ENCODE measurements around a stretch of chr1.

- PRO-cap, result no peak
These were observed 4.7 kb downstream of the KTI12 start for GRCh38 chr1:52028883-52029239.

DNA sequence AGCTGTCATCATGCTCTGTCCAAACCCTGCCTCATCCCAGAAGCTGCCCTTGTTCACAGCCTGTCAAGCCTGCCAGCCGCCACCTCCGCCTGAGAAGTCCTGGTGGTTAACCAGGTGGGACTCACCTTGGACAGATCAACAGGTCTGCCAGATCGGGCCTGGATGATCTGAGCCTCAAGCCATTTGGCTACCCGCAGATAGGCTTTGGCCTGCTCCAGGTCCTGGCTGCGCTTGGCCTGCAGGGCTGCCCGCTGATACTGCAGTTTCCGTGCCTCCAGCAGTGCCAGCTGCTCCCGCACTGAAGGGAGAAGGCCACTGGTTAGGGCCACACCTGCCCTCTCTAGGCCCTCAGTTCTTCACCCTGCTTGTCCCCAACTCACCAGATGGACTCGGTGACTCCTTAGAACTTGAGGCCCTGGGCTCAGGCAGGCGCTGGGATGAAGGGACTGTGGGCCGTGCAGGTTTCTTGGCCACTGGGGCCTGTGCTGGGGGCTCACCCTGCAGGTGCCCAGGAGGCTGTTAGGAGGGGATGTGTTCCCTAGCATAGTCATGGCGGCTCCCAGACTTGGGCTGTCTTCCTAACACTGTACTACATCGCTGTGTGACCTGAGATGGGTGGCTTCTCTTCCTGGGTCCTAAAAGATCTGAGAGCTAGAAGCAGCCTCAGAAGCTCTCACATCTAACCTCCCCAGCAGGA is 8.5 kb downstream of the CC2D1B start:
- PRO-cap, result no peak

DNA sequence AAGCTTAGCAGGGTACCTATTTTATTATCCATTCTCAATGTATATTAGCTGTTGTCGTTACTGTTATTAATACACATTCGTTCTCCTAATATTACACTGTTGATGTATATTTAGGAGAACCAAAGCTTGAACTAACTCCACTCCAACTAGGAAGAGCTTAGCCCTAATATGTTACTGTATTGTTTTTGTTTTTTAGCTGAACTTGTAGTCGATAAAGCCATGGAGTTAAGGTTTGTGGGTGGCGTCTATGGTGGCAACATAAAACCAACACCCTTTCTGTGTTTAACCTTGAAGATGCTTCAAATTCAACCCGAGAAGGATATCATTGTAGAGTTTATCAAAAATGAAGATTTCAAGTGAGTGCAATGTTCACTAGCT is 1.1 kb downstream of the PRPF38A start:
- PRO-cap, result no peak

- PRO-cap, result no peak
These were observed 9.2 kb downstream of the PRPF38A start for GRCh38 chr1:52413502-52414129.

- PRO-cap, result no peak
These were observed 1.3 kb downstream of the ZYG11B start for GRCh38 chr1:52727552-52727908.

- PRO-cap, result no peak
These were observed 13.8 kb downstream of the ZYG11B start for GRCh38 chr1:52740142-52740400.

- PRO-cap, result no peak
These were observed 16.8 kb downstream of the ECHDC2 start for GRCh38 chr1:52904652-52905211.

DNA sequence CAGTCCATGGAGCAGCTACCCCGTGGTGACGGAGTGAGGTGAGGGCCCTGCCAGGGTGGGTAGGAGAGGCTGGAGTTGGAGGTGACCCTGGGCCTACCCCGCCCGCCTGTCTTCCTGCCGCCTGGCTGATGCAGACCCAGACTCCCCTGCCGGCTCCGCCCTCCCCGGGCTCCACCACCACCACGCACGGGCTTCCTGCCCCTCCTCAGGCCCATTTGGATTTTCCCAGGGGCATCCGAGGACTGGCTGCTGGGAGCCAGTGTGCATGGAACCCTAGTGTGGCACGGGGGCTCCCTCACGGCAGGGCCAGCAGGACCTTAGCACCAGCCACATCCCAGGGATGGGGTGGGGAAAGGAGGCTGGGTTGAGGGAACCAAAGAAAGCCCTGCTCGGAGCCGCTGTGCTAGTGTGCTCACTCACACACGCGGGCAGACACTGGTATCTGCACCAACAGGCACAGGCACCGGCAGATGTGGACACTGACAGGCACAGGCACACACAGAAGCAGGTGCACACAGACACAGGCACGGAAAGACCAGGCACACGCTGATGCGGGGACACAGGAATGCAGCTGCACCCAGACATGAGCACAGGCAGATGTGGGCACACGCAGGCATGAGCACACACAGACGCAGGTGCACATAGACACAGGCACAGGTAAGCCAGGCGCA is 32.7 kb downstream of the PODN start:
- PRO-cap, result no peak

DNA sequence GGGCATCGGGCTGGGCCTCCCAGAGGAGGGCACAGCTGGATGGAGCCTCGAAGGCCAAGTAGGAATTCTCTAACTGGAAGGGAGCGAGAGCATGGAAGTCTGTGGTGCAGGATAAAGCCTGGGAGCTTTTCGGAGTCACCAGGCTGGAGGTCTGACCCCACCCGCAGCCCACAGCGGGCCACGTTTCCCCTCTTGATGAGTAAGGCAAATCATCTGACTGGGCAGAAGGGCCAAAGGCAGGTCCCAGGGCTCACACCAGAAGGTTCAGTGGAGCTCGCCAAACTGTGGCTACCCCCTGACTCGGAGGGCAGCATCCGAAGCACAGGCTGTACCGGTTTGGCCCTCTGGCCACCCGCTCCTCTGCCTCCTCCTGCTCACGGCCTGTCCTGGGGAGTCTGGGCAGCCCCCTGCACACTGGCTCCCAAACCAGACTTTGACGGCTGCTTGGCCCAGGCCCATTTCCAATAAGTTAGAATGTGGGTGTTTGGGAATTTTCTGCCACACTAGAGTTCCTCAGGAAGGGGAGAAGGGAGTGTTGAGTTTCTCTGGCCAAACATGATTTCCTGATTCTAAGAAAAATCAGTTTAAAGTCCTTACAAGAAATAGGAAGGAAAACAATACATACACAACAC is 18.7 kb downstream of the SLC1A7 start:
- PRO-cap, result no peak

DNA sequence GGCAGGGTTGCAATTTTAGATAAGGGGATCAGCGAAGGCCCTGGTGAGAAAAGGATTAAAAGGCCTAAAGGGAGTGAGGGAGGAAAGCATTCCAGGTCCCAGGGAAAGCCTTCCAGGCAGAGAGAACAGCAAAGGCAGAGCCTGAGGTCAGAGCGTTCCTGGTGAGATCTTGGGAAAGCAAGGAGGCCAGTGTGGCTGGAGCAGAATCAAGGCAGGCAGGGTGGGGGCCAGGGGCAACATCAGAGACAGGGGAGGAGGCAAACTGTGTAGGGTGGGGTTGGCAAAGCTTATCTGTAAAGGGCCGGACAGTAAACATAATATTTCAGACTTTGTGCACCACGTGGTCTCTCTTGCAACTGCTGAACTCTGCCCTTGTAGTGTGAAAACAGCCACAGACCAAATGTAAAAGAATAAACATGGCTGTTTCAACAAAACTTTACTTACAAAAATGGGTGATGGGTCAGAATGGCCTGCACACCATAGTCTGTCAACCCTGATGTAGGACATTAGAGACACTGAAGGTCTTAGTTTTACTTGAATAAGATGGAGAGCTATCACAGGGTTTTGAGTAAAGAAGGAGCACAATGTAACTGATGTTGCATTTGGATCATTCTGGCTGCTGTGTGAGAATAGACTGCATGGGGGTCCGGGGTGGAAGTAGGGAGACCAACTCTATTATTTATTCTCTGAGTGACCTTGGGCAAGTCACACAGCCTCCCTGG is 13.2 kb upstream of the CPT2 start:
- PRO-cap, result no peak

DNA sequence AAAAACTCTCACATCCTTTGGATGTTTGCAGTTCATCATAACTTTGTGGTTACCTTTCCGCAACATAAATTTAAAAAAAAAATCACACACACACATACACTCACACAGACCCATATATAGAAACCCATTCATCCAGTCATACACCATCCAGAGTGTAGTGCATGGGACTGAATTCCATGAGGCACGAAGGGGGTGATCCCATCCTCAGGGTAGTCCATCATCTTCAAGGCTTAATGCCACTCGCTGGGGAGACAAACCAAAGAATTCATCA is 8.4 kb upstream of the MAGOH start:
- PRO-cap, result no peak

DNA sequence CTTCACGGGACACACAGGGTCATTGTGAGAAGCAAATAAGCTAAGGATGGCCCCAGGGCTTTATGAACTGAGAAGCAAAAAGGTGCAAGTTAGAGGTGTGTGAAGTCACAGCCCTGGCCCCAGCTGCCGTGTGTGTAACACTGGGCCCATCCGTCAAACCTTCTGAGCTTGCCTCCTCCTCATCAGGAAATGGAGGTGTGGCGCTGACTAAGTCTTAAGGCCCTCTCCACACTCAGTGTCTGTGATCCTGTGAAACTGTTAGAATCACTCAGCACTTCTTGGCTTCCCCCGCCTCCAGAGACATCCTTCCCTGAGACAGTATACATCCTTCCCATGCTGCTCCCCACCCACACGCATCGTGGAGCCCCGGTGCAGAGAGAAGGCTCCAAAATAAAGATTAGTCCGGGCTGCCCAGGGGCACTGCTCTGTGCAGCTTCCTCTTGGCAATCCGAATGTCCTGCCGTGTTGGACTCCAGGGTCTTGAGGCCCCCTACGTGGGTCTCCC is 33.3 kb downstream of the LRP8 start:
- PRO-cap, result no peak

DNA sequence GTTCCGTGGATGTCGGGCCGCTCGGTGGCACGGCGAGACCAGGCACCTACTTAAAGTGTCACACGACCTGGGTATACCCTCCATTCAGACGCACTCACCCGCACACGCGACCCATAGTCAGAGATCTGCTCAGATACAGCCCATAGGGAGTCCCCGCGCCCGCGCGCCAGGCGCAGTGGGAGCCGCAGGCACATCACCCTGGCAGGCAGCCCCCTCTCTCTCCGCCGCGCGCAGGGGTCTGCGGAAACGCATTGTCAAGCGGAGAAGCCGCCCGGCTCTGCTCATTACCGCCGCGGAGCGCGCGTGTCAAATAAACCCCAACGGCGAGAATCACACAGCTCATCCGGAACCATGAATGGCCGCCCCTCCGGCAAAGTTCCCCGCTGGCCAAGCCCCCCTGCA is 709 bp downstream of the LRP8 start:
- PRO-cap, result no peak

DNA sequence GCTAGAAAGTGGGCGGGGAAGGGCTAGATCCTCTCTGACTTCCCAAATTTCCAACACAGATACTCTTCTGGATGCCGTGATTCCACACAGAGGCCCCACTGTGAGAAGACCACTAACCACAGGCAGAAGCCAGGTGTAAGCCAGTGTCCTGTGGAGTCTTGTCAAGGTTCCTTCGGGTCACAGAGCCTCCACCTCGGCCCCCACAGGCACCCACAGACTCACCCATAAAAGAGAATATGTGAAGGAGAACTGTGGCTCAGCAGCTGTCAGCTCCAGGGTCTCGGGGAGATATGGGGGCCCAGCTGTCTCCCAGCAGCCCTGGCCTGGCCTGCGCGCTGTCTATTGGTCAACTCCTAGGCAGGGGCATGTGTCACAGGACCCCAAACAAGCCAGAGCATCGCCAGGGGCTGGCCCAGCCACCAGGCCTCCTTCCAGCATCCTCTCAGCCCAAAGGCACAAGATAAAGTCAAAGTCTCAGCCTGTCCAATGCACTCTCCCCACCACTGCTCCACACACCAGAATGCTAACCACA is 133.1 kb downstream of the DMRTB1 start:
- PRO-cap, result no peak

DNA sequence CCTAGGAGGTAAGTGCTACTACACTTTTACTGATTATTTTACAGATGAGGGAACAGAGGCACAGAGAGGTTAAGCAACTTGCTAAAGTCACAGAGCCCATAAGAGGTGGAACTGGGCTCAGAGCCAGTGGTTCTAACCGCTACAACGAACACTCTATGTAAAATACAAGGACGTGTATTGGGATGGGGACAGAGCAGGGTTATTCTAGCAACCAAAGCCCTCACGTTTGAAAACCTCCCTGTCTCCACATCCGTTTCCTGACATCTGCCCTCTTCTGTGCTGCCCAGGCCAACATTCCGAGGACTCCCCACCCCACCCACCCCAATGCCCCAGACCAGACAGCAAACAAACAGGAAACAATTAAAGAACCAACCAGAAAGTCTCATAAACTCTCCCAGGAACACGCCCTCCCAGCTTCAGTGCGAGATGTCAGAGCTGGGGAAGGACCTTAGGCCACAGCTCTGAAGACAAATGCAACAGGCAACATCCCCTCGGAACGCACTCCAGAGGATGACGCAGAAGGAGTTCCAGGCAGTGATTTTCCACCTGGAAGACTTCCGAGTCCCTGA is 41.1 kb downstream of the GLIS1 start:
- PRO-cap, result no peak

GRCh38 chr1:53982057-53983303 is 35.5 kb downstream of the LDLRAD1 start:
- PRO-cap, result no peak

DNA sequence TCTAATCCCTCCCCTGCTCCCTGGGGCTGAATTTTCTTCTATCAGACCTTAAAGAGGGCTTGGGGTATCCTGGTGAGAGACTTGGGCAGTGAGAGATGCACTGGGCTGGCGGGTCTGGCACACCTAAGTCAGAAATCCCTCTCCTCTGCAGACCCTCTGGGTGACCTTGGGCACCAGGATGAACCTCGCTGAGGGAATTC is 30.3 kb downstream of the CDCP2 start:
- PRO-cap, result no peak

- PRO-cap, result unidirectional peak, minus-strand start at chr1:54200653
These were observed 504 bp downstream of the MRPL37 start for GRCh38 chr1:54200296-54201046.

- PRO-cap, result no peak
These were observed 39.0 kb downstream of the MRPL37 start for GRCh38 chr1:54238846-54239410.

DNA sequence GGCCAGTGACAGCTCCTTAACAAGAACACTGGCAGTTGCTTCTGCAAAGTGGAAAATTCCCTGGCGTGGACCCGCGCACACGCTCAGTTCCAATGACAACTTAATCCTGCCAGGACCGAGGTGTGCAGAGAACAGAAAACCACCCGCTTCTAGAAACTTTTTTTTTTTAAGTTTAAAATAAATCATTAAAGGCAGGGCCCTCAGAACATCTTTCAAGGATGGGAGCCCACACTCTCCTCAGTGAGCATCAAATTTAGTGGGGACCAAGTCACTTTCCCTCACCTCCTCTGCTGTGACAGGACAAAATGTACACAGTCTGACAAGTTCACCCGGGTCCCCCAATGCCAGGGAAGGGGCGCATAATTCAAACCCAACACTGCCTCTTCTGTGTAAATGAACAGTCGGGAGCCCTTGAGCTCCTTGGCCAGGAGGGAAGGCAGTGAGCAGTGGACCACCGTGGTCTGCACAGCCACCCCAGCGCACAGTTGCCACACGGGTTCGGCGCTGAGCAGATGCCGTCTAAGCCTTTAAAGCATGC is 91.1 kb downstream of the MRPL37 start:
- PRO-cap, result no peak

All from progenitor cell of endocrine pancreas (in vitro differentiated cells).